ENCODE data around the gene PEMT.

GRCh38 chr17:17416346-17417280, 60.2 kb upstream of the MED9 start:
- PRO-cap, result no peak
- RAMPAGE, long total RNA, result no peak

GRCh38 chr17:17462035-17462683, 14.6 kb upstream of the MED9 start:
- PRO-cap, result no peak
- RAMPAGE, long total RNA, result no peak

- PRO-cap, result no peak
- RAMPAGE, long total RNA, result no peak
These were observed 3.7 kb downstream of the MED9 start for GRCh38 chr17:17480239-17481095.

- PRO-cap, result no peak
- RAMPAGE, long total RNA, result no peak
These were observed 3.7 kb downstream of the RASD1 start for GRCh38 chr17:17492402-17493049.

GRCh38 chr17:17527292-17528129, 31.3 kb upstream of the RASD1 start:
- PRO-cap, result no peak
- RAMPAGE, long total RNA, result no peak

GRCh38 chr17:17537798-17538208, 41.6 kb upstream of the RASD1 start:
- PRO-cap, result no peak
- RAMPAGE, long total RNA, result no peak

DNA sequence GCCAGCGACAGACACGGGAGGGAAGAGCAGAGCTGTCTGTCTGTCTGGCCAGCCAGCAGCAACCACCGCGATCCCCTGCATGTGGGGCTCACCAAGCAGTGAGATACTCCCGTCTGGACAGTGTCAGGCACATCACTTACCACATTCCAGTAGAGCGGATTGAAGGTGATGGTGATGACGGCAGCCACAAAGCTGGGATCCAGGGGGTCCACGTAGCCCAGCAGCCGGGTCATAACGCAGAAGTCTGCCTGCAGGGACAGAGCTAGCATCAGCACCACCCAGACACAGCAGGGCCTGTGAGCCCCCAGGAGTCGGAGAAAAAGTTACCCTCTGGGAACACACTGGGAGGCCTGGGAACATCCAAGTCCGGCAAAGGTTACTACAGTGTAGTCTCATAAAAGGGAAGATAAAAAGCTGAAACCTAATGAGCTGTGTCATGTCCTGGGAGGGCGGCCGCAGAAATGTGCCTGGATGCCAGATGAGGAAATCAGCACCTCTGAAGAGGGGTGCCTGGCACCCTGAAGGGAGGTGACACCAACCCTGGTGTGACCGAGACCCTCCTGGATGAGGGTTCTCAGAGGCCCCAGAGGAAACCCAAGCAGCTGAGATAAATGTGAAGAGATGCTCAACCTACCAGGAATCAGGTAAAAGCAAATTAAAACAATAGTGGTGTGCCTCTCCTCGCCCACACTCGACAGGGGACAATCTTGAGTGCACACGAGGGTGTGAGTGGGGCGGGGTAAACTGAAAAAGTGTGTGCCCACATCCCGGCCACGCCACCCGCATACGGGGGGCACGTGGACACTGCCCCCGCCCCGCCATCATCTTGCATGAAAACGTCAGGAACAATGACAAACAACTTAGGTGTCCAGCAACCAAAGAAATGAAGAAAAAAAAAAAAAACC, 14.5 kb downstream of the PEMT start:
- PRO-cap, result no peak
- RAMPAGE, long total RNA, result no peak

DNA sequence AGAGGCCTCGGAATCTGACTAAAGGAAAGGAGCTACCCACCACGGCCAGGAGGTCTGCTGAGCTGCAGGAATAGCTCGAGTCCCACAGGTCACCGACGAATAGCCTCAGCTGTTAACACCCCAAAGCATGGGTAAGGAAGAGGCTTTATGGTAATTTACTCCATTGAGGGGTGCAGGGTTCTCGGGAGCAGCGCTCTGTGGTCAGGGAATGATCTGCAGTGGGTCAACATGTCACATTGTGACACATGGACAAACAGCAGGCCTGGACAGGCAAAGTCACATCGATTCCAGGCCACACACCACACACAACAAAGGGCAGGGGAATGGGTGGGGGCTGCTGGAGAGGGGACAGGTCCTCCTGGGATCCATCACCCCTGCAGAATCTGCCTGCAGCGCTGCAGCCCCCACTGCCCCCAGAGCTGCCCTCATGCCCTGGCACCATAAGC, 9.3 kb downstream of the PEMT start:
- PRO-cap, result no peak
- RAMPAGE, long total RNA, result no peak

- PRO-cap, result bidirectional peak, plus-strand start at chr17:17591485, minus-strand start at chr17:17591387; bidirectional peak, plus-strand start at chr17:17591923, minus-strand start at chr17:17591692
- RAMPAGE, long total RNA, result no peak
These were observed at the start of gene PEMT for GRCh38 chr17:17590953-17591791. Gene PEMT (minus strand): TSS chr17:17591708.

DNA sequence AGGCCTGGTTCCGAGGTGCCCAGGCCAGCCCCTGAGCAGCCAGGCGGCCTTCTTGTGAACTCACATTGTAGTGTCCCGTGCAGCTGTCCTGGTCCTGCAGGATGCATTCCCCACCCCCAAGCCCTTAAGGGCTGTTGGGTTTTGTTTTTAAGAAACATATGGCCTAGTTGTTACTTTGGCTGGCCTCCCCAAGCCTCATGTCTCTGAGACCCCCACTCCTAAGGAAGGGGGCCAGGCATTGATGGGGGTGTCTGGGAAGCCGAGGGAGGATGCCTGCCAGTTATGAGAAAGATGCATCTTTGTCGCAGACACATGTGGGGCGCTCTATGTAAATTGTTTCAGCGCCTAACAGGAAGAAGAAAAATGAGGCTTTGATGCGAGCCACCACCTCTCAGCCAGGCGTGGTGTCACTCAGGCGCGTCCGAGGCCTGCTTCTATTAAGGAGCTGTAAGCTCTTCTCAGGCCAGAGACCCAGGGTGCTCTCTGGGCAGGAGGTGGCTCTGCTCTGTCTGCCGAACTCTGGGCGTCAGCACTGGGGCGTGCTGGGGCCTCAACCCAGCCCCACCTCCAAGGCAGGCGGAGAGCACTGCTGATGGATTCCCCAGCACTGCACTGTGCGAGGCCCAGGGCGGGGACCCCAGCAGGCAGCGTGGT, 70.6 kb downstream of the SREBF1 start:
- PRO-cap, result no peak
- RAMPAGE, long total RNA, result no peak

- PRO-cap, result bidirectional peak, plus-strand start at chr17:17782739, minus-strand start at chr17:17782809; bidirectional peak, plus-strand start at chr17:17782967, minus-strand start at chr17:17782875
- RAMPAGE, long total RNA, result no peak
These were observed 54.1 kb downstream of the SREBF1 start for GRCh38 chr17:17782635-17783067.

DNA sequence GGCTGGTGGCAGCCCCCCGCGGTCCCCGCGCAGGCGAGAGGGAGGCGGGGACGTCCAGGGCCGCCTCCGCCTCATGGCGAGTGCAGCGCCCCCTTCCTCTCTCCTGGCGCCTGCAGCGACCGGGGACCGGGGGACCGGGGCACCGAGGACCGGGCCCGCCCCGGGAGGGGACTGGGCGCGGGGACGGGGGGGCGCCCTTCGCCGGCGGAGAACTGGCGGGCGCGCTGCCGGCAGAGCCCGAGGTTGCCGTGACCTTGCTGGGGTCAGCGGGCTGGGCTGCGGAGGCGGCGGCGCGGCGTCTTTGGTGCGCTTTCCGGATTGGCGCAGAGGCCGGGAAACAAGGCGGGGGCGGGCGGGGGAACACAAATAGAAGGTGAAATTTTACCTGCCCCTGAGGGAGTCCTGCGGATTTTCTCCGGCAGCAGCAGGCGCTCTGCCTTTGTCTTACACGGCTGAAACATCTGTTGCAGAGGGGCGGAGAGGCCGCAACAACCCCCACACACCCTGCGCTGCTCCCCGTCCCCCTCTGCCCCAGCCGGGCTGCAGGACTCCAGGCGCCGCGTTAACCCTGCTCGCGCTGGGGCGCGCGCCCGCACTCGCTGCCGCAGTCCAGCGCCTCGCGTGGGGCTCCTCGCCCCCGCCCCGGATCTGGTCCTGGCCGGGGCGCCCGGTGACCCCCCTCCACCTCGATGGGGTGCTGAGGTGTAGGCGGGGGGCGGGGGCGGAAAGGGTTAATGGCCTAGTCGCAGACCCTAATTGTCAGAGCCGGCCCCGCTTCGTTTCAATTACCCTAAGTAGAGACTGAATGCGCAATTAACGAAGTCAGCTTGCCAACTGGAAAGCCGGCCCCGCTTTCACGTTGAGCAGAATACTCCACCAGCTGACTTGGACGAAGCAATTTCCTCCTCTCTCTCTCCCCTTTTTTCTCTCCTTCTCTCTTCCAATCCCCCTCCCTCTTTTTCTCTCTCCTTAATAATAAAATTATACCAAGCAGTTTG, 53.4 kb downstream of the SREBF1 start:
- PRO-cap, result unidirectional peak, minus-strand start at position 84 of the sequence; bidirectional peak, plus-strand start at position 395 of the sequence, minus-strand start at position 256 of the sequence
- RAMPAGE, long total RNA, result no peak

DNA sequence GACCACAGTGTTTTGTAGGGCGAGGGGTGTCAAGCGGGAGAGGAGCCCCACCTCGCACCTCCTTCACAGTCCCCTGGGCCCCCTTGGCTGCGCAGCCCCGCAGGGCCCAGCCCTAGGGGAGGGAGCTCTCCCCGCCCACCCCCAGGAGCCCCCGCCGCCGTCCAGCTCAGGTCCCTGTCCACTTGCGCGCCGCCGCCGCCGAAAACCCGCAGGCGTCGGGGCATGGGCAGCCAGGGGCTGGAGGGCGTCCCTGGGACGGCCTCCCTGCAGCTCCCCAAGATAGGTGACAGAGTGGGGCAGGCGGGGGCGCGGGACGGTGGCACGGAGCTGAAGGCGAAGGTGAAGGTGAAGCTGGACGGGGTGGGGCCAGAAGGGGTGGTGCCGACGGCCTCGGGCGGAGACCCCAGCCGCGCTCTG, 27.3 kb downstream of the SREBF1 start:
- PRO-cap, result bidirectional peak, plus-strand start outside the sequence, minus-strand start at position 339 of the sequence
- RAMPAGE, long total RNA, result no peak

GRCh38 chr17:17834869-17835614, 1.7 kb downstream of the SREBF1 start:
- PRO-cap, result no peak
- RAMPAGE, long total RNA, result no peak

GRCh38 chr17:17837278-17837821, 564 bp upstream of the SREBF1 start:
- PRO-cap, result bidirectional peak, plus-strand start at chr17:17837645, minus-strand start at chr17:17837513
- RAMPAGE, long total RNA, result no peak

GRCh38 chr17:17849065-17849544, 12.3 kb upstream of the SREBF1 start:
- PRO-cap, result no peak
- RAMPAGE, long total RNA, result no peak

- PRO-cap, result no peak
- RAMPAGE, long total RNA, result no peak
These were observed 13.1 kb upstream of the SREBF1 start for GRCh38 chr17:17849545-17850690.

DNA sequence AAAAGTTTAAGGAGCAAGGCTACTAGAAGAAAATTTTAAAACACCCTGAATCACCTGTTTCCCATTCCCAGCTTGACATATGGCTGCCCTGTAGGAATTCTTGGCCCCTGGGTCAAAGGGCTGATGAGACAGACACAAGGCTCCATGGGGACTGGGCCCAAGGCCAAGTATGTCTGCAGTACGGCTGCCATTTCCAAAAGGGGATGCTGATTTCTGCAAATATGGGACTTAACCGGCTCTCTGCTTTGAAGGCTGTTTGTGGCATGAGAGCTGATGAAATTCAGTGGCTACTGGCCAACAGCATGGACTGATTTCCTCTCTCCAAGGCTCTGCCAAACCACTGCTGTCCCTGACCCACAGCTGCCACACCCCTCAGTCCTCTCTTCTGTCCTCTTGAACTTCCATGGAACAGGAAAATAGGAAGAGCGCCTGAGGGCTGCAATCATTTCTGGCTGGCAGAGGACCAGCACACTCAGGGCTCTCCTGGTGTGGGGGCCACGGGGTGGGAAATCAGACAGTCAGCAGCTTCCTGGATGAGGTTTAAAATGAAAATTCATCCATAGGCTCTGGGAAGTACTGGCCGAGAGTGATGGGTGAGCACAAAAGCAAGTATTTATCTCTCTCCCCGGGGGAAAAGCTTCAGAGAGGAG, 63.9 kb upstream of the SREBF1 start:
- PRO-cap, result no peak
- RAMPAGE, long total RNA, result no peak

- PRO-cap, result no peak
- RAMPAGE, long total RNA, result no peak
These were observed 12.7 kb downstream of the TOM1L2 start for GRCh38 chr17:17959115-17960313.

DNA sequence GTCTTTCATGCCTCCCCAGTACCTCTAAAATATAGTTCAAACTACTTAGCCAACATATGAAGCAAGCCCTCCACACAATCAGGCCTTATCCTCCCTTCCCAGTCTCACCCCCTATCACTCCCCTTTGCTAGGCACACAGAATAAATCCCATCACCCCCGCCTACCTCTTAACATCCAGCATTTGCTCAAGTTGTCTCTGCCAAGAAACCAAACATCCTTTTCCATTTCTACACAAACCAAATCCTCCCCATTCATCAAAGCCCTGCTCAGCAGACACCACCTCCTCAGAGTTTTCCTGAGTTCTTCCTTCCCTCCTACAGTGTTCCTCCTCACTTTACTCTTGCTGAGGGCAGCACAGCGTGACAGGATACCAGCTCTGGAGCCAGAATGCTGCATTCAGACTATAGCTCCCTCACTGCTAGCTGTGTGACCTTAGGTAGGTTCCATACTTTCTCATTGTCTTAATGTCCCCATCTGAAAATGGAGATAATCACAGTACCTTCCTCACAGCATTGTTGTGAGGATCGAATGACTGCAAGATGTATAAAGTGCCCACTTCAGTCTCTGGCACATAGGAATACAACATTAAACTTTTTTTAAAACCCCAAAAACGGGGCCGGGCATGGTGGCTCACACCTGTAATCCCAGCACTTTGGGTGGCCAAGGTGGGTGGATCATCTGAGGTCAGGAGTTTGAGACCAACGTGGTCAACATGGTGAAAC, 6.8 kb downstream of the TOM1L2 start:
- PRO-cap, result no peak
- RAMPAGE, long total RNA, result no peak